Jurkat, Clone E6-1 (cell line): ENCODE measurements around a stretch of chr9.

DNA sequence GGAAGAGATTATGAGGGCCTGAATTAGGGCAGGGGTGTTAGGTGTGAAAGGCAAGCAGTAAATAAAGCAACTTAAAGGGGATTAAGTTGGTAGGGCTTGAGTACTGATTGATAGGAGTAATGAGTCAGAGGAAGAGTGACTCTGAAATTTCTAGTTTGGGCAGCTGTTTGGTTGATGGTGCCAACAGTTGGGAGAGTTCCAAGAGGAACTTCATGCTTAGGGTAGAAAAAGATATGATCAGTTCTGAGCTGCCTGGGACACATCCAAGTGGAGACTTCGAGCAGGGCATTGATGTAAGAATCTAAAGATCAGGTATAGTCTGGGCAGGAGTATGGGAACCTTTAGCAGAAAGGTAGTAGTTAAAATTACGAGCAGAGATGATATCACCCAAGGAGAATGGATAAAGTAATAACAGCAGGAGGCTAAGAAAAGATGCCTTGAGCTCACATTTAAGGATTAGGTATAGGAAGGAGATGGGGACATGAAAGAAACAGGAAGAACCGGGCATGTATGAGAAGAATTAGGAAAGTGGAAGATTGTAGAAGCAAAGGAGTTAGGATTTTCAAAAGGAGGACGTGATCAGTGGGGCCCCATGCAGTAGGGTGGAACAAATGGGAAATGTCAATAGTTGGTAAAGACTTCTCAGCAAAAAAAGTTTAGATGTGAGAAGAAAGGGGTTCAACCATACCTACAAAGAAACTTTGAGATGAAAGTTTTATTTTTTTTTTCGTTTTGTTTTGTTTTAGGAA is 10.4 kb downstream of the MAMDC2 start:
- RRBS = no CpG with 5 or more reads among the region's 5 CpGs

GRCh38 chr9:70069612-70070265 is 26.1 kb downstream of the MAMDC2 start:
- RRBS = no CpG with 5 or more reads among the region's 3 CpGs

DNA sequence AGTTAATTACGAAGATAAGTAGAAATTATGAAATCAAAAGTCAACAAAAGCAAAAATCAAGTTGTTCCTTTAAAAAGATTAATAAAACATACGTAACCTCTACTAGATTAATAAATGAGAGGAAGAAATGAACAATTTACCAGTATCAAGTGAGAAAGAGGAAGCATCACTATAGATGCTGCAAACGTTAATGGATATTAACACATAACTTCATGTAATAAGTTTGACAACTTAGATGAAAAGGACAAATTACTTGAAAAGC is 3.6 kb upstream of the SMC5 start:
- RRBS = no CpG with 5 or more reads among the region's 3 CpGs

GRCh38 chr9:70260960-70262019 is 2.5 kb downstream of the SMC5 start:
- RRBS = no CpG with 5 or more reads among the region's 10 CpGs

GRCh38 chr9:70278334-70278896 is 19.6 kb downstream of the SMC5 start:
- RRBS = no CpG with 5 or more reads among the region's 4 CpGs

- RRBS = no CpG with 5 or more reads among the region's 20 CpGs
These were observed 66.0 kb upstream of the KLF9 start for GRCh38 chr9:70480165-70481053.

- RRBS = no CpG with 5 or more reads among the region's 4 CpGs
These were observed 70.1 kb upstream of the KLF9 start for GRCh38 chr9:70484489-70484990.

DNA sequence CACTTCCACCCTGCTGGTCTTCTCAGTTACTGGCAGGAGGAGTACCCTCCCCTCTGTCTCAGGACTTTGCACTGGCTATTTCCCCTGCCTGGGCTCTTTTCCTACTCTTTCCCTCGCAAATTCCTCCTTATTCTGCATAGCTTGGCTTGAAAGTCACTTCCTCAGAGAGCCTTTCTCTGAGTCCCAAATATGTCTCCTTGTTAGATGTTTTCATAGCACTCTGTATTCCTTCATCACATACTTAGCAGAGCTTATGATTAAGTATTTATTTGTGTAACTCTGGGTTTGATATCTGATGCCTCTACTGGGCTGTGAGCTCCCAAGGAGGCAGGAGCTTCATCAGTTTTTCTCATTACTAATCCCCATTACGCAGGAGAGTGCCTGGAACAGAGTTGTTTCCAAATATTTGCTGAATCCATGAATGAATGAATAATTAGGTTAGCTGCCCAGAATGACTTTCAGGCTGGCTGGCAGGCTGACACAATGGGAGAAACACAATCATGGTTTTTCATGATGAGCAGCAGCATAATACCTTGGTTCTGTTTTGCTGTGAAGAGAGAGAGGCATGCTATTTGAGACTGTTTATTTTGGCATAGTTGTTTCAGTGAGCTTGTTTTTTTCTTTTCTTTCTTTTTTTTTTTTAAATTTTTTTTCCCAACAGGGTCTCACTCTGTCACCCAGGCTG is 160.0 kb upstream of the KLF9 start:
- RRBS = no CpG with 5 or more reads among the region's 2 CpGs

GRCh38 chr9:70672134-70672602 is 257.7 kb upstream of the KLF9 start:
- RRBS = no CpG with 5 or more reads among the region's 1 CpG

DNA sequence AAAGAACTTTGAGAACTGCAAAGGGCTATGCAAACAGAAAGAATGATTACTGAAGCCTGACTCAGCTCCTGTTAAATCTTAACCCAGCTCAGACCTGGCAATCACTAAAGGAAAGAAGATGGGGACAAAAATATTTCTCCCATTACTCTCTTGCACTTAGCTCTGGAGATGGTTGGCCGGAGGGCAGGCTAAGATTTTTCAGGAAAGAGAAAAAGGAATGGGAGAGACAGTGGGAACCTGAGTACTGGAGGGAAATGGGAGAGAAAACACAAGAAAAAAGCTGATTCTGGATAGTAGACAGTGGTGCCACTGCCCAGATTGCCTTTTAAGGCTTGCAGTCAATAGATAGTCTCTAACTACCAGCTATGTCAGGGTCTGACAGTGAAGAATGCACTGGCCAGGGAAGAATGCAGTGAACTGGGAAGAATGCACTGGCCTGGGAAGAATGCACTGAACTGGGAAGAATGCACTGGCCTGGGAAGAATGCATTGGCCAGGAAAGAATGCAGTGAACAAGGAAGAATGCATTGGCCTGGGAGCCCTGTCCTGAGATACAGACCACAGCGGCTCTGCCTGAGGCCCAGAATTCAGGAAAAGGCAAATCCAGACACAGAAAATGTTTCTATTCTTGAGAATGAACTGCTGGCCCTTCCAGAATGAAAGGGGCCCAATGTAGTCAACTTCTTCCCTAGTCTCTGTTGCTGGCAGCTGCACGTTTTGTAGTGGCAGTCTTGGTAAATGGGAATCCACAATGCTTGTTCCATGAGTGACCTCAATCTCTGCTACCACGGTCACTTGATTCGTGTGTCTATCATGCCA is 25.4 kb upstream of the CEMIP2 start:
- RRBS = no CpG with 5 or more reads among the region's 5 CpGs

DNA sequence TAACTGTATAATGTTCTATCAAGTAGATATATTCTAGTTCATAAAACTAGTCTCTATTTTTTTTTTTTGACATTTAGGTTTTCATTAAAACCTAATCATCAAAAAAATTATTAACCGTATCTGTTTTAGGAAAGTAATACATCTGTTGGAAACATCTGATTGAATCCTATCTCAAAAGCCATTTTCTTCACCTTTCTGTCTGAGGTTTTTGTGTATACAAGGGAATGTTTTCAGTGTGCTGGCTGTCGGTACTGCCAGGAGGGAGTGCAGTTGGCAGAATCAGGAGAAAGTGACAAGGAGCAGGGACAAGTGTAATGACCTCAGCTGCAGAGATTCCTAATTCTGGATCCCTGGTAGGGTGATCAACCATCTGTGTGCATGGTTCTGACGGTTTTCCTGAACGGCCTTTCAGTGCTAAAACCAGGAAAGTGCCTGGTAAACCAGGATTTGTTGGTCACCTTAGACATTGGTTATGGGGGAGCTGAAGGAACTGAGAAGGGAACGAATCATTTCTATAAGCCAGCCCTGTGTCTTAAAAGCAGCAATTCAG is 1.6 kb upstream of the GDA start:
- RRBS = no CpG with 5 or more reads among the region's 5 CpGs

GRCh38 chr9:72154298-72155221 is 5.3 kb downstream of the GDA start:
- RRBS = no CpG with 5 or more reads among the region's 7 CpGs

GRCh38 chr9:72315560-72316344 is 49.3 kb downstream of the ZFAND5 start:
- RRBS = no CpG with 5 or more reads among the region's 9 CpGs

DNA sequence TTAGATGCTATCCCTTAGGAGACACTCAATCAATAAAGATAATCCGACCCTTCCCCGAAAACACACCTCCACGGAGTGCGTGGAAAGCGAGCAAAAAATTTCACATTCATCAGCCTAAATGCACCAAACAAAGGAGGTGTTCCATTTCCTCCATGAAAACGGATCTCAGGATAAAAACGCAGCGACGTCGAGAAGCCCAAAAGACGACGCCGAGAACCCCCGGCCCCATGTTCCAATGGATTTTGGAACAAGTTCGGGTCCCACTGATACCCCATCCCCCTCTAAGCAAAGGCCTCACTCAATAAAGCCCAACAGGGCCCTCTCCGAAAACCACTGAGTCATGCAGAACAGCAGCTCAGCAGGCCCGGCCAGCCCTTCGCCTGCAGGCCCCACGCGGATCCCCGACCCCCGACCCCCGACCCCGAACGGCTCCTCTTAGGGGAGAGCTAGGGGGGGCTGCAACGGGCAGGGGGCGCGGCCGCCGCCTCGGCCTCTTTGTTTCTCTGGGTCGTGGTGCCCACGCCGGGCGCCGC is 1.1 kb downstream of the ZFAND5 start:
- RRBS = no CpG with 5 or more reads among the region's 36 CpGs

GRCh38 chr9:72557693-72558193 is 36.3 kb downstream of the TMC1 start:
- RRBS = no CpG with 5 or more reads among the region's 1 CpG

DNA sequence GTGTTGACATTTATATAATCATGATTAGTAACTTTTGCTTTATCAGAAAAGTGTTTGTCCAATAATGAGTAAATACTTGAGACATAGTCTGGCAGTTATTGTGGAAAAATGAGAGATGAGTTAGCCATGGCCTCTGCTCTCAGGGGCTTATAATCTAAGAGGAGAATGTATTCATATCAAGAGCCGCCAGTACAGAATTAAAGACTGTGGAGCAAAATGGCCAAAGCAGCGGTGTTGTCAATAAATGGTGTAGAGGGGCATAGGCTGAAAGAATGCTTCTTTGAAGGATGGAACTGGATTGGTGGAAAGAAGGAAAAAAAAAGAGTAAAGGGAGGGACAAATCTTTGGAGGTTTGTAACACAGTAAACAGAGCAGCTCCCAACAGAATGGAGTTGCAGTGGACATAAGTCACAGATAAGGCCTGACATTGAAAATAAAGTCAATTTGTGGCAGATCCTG is 9.2 kb downstream of the ALDH1A1 start:
- RRBS = no CpG with 5 or more reads among the region's 2 CpGs

GRCh38 chr9:72987681-72988343 is 35.0 kb upstream of the ALDH1A1 start:
- RRBS = no CpG with 5 or more reads among the region's 7 CpGs